Fallopian tube (tissue), 1 donor: ENCODE measurements around a stretch of chr4.

DNA sequence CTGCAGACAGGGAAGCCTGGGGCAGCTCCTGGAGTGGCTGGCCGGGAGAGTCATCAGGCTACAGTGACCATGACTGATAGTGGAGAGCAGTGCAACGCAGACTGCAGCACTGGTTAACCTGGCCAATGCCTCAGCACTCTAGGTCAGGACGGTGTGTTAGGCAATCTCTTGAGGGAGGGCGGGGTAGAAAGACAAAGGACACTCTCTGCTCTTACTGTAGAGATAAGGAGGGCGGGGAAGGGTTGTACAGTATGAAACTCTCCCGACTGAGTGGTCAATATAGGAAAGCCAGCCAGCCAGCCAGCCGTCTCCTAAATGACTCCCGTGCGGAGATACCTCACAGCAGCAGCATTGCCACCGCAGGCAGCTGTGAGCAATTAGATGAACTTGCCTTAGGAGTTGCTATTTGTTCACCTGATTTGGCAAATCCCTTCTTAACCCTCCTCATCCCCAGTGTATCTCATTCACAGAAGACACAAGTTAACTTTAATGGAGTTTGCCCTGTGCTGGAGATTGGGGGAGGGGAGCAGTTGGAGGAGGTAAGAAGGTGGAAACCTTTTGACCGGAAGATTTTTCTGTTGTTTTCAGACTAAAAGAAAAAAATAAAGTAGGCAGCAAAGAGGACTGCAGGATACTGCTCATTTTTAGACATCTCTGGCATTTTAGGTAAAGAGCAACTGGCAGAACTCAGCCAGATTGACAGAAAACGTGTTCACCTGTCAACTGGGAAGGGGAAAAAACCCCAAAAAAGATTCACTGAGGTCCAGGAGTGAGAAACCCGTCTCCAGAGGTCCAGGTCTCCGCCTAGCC is 330.5 kb downstream of the HNRNPD start:
- PRO-cap, result no peak

GRCh38 chr4:82352365-82353184 is 21.2 kb downstream of the HNRNPD start:
- PRO-cap, result no peak

DNA sequence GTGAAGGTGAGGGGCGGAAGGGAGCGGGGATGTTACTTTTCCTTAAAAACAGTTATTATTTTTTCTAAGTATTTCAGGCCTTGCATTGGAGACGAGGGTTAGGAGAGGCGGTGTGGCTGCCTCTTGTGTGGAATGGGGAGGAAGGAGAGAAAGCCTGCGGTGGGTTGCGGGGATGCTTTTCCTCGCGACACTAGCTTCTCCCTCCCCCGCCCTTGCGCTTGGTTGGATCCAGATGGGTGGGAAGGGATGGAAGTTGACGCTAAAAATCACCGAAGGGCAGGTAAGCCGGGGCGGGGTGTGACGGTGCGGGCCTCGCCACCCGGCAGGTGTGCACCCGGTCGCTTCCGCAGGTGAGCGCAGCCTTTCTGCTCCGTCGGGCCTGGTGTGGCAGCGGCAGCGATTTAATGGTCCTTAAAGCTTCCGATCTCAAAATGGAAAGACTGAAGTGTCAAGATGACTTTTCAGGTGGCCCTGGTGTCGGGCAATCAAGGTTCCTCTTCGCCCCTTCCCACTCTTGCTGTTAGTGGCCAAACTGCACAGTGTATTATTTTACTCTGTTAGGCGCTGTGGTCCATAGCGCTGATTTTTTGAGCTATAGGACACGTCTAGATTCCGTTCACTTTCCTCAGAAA is 634 bp downstream of the ENOPH1 start:
- PRO-cap, result unidirectional peak, minus-strand start at position 386 of the sequence

DNA sequence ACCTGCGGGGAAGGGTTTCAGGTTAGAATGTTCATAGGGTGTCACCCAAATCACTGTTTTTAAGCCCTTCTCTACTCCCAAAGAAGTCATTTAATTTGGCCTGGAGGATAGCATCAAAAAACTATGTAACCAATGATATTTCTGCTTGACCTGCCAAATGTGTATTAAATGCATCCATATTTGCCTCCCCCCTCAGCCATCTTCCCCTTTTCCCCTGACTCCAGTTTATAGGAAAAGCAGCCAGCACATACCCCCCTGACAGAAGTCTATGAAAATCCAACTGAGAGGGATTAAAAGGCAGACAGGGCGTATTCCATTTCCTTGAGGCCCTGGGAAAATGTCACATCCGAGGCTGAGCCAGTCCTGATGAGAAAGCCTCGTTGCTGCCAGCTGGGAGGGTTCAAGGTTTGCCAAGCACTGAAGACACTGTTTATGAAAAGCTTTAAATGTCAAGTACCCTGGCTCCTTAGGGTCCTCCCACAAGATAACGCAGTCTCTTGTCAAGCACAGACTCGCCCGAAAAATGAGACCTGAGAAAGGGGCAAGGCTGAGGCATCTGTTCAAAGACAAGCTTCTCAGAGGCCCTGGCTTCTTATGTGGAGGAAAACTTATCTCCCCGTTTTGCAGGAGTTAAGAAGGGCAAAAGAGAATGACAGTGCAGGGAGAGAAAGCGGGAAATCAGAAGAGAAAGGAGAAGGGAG is 44.9 kb downstream of the SCD5 start:
- PRO-cap, result unidirectional peak, plus-strand start at position 360 of the sequence

GRCh38 chr4:83110393-83110930 is 4.1 kb downstream of the PLAC8 start:
- PRO-cap, result bidirectional peak, plus-strand start at chr4:83110693, minus-strand start at chr4:83110530

GRCh38 chr4:83552911-83553524 is 17.1 kb downstream of the GPAT3 start:
- PRO-cap, result no peak

DNA sequence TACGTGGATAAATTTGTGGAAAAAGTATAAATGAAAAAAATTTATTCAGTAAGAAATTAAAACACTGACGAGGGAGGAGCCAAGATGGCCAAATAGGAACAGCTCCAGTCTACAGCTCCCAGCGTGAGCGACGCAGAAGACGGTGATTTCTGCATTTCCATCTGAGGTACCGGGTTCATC is 372.5 kb downstream of the NKX6-1 start:
- PRO-cap, result no peak

- PRO-cap, result no peak
These were observed 888 bp downstream of the NKX6-1 start for GRCh38 chr4:84498197-84498610.

GRCh38 chr4:84499722-84499983 is 561 bp upstream of the NKX6-1 start:
- PRO-cap, result no peak

GRCh38 chr4:84579249-84579727 is 3.6 kb upstream of the CDS1 start:
- PRO-cap, result bidirectional peak, plus-strand start at chr4:84579584, minus-strand start at chr4:84579500

DNA sequence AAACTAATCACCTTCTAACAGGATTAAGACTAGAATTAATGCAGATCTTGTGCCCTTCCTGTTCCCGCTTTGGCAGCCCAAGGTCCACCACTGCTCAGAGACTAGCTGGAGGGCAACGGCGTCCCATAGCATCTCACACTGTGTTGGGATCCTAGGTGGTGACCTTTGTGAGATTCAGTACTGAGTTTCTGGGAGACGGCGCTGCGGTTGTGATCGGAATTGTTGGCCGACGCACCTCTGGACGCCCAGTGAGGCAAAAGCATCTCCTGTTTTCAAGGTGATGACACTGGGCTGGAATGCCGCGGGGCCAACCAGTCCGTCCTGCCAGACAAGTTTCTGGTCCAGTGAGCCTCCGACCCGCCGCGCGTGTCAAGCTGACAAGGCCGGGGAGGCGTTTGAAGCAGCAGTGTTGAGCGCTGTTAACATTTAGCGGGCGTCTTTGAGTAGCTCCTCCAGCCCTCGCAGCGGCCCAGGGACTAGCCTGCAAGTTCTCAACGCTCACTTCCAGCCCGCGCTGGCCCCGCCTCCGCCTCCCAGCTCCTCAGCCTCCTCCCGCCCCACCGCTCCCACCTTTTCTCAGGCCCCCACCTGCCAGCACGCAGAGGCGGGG is 624 bp upstream of the CDS1 start:
- PRO-cap, result unidirectional peak, plus-strand start at position 61 of the sequence; bidirectional peak, plus-strand start at position 377 of the sequence, minus-strand start at position 250 of the sequence; bidirectional peak, plus-strand start outside the sequence, minus-strand start at position 478 of the sequence

DNA sequence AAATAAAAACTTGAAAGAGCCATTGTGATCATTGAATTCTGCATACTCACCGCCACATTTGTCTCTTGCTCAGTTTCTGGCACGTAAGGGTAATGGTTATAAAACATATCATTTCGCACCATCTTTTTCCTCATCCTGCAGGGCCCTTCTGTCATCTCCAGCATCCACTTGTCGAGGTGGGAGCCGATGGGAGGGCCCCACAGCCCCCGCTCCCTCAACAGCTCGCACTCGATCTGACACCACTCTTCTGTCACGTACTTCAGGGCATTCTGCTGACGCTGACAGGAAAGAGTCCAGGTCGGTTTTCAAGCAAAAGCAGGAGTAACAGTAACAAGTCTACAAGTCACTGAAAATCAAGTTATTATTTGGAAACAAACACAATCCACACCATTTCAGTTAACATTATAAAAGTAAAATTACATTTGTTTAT is 150.4 kb downstream of the CDS1 start:
- PRO-cap, result no peak

GRCh38 chr4:84887062-84887622 is 79.3 kb downstream of the WDFY3 start:
- PRO-cap, result no peak

DNA sequence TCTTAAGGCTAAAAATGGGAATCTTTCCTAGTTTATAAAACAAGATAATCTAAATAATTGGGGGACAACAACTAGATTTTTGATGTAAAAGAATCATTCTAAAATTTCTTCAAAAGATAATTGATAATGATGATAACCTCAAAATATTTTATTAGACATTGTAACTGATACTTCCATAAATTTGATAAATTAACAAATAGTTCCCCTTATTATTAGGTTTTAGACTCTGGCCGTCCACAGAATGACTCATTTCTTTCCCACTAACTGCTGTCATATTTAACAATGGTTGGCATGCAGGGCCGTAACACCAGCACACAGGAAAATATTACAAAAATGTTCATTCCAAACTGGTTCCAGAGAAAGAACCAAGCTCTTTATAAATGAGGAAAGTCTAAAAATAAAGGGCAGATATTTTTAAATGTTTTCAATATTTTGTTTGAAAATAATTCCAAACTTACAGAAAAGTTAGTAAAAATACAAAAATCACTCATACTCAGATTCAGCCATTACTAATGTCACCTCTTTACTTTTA is 28.2 kb downstream of the WDFY3 start:
- PRO-cap, result no peak

GRCh38 chr4:85456866-85457088 is 18.2 kb upstream of the ARHGAP24 start:
- PRO-cap, result no peak

DNA sequence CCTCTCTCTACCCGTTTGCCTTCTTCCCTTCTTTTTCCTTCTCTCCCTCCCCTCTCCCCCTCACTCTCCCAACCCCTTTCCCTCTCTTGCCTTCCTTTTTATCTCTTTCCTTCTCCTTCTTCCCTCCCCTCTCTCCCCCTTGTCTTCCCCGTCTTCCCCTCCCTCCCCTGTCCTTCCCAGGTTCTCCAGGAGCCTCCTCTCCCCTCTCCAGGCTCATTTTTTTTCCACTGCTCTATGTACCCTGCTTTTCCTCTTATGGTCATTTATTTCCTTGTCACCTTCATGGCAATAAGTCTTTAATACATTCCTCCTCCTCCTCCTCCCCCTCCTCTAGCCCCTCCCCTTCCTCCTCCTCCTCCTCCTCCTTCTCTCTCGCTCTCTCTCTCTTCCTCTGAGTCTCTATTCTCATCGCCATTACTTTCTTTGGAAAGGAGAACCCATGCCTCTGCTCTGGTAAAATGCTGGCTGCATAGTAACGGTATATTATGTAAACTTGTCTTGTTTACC is 35.6 kb downstream of the ARHGAP24 start:
- PRO-cap, result no peak

DNA sequence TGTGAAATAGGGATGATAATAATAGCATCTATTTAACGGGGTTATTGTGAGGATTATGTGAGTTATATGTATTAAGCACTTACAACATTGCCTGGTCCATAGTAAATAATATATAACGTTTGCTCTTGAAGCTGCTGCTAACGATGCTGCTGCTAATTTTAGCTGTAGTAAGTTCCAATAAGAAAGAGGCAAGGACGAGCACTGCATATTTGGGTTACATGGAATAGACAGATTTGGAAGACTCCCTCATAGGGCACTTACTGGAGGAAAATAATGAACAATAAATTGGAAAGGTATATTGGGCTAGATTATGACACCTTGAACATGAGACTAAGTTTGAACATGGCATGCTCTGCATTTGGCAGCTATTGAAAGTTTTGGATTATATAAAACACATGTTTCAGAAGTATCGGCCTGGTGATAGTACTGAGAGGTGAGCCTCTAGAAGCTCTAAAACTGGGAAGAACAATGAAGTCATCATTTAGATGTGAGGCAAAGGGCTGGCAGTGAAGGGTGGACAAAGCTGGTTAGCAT is 68.0 kb downstream of the ARHGAP24 start:
- PRO-cap, result no peak

- PRO-cap, result no peak
These were observed 283.2 kb downstream of the ARHGAP24 start for GRCh38 chr4:85757998-85758802.

- PRO-cap, result no peak
These were observed 426.8 kb downstream of the MAPK10 start for GRCh38 chr4:85932743-85933701.

DNA sequence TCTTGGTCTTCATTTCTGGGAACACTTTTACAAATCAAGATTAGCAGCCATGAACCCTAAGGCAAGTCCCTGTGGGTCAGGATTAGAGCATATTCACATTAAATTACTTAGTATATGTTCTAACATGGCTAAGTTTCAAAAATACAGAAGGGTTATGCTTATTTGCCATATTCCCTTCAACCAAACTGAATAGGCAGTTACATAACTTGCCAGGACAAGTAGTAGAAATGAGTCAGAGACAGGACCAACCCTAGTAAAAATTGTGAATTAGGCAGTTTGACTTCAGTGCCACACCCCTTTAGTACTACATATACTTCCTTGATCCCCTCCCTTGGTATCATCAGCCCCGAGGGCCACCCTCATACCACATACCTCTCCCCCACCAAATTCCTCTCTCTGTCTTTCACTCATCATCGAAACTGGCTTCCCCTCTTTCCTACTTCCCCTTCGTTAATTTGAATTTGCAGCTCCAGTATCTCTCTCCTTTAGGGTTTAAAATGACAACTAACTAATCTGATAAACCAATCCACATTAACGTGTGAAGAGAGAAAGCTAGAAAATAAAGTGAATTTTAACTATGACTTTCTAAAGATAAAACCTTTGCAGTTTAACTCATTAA is 8.0 kb upstream of the PTPN13 start:
- PRO-cap, result no peak